Kidney epithelial cell (primary cell): ENCODE data around the genes SPTSSA and EAPP.

DNA sequence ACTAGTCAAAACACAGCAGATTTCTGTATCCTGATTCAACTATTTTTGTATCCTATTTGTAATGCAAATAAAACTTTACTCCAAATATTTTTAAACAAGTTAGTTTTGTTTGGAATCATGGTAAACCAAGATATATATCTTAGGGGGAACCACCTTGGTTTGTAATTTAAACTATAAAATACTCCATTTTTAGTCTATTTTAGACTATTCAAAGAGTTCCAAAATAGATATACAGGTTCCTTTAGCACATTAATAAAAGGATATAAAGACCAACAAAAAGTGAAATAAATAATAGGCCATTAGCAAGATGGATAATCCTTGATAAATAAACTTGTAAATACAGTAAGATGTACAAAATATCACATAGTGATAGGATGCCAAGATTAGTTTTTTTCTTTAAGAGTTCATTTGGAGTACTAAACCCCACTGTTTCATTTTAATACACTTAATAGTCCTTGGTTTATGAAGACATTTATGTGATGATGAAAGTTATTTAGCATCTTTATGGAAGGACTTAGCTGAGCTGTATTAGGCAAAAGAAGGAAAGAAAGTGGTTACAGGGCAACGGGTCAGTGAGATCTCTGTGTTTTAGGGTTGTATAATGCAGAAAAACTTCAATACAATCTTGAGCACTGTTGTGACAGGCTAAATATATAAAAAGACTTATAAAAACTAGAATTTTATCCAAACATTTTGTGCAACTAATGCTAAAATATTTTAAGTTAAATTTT is 20.0 kb downstream of the COCH start:
- RAMPAGE, long total RNA = no peak
- RRBS = no CpG with 5 or more reads among the region's 1 CpG

GRCh38 chr14:30995938-30996277 is 29.5 kb upstream of the AP4S1 start:
- RAMPAGE, long total RNA = no peak
- RRBS = no CpG with 5 or more reads among the region's 3 CpGs

GRCh38 chr14:31033657-31034245 is 7.6 kb upstream of the STRN3 start:
- RAMPAGE, long total RNA = no peak

DNA sequence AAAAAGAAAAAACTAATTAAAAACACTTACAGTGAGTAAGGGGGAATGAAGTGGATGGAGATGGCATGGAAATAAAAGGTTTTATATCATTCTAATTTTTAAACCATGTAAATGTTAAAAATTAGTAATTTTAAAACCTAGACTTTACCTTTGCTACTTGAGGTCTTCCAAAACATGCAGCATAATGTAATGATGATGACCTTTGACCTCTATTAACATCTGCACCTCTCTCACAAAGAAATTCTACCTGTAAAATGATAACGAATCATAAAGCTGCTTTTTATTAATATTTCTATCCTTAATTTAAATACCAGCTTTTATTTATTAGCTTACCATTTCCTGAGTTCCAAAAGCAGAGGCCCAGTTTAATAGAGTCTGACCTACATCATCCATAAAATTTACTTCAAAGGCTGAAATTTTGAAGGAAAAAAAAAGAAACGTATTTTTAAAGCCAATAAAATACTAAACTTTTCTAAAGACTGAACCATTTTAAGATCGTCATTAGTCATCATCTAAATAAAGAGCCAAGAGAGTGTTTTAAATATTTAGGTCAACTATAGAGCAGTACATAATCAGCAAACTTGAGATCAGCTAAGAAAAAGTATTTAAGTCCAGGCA is 35.8 kb downstream of the HECTD1 start:
- RAMPAGE, long total RNA = no peak
- RRBS = no CpG with 5 or more reads among the region's 3 CpGs

DNA sequence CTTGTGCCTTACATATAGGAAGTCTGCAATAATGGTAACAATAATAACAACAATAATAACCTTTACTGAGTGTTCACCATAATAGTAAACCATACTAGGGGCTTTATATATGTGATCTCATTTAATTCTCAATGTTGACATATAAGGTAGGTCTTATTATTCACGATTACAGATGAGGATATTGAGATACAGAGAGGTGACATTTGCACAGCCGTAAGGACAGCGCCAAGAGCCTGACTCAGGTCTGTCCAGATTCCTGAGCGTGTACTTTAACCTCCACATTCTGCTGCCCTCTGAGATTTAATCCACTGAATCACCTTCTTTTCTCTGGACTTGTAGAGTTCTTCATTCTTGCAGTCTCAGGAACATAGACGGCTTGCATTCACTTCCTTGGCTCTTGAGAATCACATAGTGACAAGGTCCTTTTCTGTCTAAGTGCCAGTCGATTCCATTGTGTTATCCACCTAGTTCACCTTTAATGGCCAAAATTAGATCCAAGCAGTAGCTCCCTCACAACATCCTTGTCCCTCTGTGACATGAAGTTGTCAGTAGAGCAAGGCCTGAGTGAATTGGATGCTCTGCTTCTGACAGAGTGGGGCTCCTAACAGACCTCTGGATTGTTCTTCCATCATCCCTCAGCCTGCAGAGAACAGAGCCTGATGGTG is 141.0 kb upstream of the ARHGAP5 start:
- RAMPAGE, long total RNA = no peak
- RRBS = no CpG with 5 or more reads among the region's 6 CpGs

DNA sequence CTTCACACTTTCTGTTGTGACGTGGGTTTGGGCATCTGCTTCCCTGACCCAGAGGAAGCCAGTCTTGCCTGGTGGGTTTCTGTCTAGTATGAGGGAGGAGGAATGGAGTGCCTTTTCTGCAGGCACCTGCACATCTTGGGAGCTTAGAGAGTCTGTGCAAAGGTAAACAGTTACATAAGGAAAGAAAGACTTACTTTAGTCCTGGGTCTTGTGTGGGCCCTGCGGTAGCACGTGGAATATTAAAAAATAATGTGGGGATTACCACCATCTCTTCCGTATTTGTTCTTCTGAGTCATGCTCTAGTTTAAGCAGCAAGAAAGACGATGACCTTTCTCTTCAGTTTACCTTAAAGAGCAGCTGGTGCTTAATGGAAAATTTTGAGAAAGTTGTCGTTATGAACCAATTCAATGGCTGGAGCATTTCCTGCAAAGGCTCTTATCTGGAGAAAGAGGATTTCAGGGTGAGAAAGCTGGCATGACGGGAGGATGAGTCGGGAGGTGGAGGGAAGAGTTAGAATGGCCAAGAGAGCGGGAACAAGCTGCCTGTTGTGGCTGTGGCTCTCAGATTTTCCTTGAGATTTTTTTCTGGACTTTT is 70.5 kb upstream of the ARHGAP5 start:
- RAMPAGE, long total RNA = no peak
- RRBS = no CpG with 5 or more reads among the region's 9 CpGs

DNA sequence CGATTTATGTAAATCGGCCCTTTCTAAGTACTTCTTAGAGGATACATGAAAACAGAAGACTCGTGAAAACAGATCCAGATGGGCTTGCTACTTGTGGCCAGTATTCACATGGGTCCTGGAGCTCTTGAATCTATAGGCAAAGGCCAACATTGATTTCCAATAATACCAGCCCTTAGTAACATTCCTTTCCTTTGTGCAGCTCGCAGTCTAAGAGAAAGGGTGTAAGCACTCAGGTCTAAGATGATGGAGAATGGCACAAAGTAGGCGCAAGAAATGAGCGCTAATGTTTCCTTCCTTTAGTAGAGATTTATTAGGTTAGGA is 125.3 kb downstream of the ARHGAP5 start:
- RAMPAGE, long total RNA = no peak
- RRBS = no CpG with 5 or more reads among the region's 6 CpGs

DNA sequence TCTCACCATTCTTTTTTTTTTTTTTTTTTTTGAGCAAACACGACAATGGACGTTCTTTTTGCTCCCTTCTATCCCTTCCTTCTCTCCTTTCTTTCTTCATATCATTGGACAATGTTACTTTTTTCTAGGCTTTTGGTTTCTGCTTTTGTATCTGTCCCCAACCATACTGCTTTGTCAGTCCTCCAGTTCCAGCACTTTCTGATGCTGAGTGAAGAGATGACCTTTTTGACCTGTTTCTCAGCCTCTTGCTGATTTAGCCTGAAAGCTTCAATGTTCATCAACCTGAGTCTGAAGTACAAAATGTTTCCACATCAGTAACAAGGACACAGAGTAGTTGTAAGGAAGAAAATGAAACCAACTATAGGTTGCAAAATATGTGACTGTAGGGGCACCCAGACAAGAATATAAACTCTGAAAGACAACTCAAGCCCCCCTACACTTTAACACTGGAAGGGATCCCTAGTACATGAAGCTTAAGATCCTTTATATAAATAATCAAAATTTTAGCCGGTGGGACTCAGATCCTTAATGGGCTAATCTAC is 25.2 kb upstream of the AKAP6 start:
- RAMPAGE, long total RNA = no peak
- RRBS = no CpG with 5 or more reads among the region's 3 CpGs

DNA sequence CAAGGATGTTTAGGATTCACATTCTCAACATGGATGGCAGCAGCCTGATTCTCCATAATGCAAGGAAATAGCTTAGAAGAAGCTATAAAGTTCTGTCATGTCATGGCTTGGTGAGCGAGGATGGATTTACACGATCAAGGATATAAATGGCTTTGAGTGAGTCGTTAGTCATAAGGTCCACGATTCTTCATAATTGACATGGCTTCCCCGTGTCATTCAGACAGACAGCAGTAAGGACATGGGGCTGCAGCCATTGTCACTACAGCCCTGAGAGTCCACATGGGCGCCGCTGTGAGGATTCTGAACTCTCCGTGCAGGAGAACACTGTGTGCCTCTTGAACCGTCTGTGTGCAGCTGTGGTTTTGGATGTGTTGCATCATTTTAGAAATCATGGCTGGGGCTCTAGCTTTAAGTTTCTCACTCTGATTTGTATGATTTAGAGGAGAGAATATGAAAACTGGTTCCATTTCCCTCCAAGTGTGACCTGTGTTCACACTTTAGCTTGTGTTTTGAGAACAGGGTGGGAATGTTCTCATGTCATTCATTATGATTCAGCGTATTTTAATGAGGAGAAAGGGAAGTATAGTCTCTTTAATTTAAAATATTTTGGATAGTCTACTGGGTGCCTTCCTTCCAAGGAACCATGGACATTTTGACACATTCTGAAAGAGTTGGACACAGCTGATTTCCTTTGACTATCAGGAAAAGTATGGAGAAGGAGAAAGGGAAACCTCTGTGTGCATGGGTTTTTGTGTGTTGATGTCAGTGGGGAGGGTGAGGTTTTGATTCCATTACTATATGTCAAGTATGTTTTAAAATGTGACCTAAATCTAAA is 47.3 kb downstream of the NPAS3 start:
- RAMPAGE, long total RNA = no peak
- RRBS = no CpG with 5 or more reads among the region's 10 CpGs

- RAMPAGE, long total RNA = no peak
- RRBS = no CpG with 5 or more reads among the region's 9 CpGs
Observed at GRCh38 chr14:32986614-32987305, 48.1 kb downstream of the NPAS3 start.

DNA sequence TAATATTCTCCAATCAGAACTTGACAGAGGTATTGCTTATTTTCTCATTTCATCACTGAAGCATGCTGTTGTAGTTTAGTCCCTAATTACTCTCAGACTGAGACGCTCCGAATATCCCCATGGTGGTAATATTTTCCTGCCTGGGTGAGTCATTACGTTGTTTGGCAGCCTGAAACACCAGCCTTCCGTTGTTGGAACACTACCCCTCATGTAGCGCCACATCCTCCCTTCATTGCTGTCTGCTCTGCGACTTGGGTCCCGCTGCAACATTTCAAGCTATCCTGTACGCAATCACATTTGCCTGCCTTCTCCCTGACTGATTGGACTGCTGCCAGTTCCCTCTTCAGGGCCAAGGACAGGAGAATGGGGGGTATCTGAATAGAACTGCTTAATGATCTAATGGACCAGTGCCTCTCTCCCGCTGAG is 369.1 kb downstream of the NPAS3 start:
- RAMPAGE, long total RNA = no peak
- RRBS = no CpG with 5 or more reads among the region's 9 CpGs

DNA sequence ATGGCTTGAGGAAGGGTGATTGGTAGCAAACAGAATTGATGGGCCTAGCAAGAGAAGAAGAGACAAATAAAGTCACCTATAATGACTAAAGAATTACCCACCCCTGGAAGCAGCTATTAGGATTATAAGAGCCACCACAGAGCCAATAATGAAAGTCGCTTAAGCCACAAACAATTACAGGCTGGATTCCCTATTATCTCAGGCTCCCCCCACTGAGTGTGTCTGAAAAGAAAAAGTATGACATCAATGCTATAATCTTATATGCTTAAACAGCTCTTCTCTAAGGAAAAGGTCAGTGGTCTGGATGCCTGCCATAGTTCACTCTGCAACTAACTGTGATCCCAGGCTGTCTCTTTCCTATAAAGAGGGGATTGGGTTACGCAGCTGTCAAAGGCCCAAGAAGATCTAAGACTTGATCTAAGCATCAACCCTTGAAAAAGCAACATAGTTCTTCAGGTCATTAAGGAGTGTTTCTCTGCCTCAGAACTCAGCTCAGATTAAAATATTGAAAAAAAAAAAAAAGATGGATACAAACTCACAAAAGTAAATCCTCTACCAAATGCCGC is 18.0 kb downstream of the EGLN3 start:
- RAMPAGE, long total RNA = no peak
- RRBS = no CpG with 5 or more reads among the region's 3 CpGs

DNA sequence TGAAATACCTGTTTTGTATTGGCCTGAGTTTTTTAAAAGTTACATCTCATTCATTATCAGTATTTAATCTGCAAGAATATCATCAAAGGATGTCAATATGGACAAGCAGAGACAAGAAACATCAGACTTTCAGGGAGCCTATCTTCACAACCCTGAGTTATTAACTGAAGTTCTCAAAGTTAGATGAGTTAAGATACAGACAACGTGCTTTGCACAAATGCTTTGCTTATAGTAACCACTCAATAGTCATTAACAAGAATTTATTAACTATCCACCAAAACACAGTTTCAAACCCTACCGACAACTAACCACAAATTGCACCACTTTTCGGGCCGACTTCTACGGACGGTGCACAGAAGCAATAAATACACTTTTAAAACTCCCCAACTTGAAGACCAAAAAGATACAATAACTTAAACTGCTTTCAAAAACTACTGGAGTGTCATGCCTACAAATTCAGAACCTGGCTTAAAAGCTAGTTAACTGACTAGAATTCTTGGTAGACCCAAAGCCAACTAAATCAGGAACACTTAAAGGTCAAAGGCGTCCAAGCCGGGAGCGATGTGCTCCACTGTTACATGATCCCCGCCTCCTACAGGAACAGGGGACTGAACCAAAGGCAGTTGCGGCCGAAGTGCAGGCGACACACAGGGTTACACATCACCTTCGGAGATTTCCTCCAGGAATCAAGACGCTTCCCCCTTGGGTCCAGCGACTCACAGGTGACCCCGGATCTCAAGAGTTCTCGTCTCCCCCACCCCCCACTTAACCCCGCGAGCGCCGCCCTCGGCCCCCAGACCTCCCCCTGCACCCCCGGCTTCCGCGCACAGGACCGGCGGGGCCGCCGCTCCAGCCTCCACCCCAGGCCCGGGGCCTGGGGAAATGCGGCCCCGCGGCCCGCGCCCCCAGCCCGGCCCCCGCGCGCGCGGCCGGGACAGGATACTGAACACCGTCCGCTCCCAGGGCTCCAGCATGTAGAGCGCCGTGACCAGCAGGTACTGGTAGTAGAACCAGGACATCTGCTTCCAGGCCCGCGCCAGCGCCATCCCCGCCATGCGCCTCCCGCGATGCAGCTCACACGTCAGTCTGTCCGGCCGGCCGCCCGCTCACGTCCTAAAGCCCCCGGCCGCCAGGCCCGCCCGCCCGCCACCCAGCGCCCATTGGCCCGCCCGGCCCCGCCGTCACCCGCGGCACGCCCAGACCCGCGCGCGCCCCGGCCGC is at the start of gene SPTSSA:
Gene SPTSSA, minus strand, starts transcription at position 1,088 of the 1,221 bp plus-strand sequence.
- RAMPAGE, long total RNA = no peak
- RRBS = under 1% methylated on average over 34 of the region's 79 CpGs

DNA sequence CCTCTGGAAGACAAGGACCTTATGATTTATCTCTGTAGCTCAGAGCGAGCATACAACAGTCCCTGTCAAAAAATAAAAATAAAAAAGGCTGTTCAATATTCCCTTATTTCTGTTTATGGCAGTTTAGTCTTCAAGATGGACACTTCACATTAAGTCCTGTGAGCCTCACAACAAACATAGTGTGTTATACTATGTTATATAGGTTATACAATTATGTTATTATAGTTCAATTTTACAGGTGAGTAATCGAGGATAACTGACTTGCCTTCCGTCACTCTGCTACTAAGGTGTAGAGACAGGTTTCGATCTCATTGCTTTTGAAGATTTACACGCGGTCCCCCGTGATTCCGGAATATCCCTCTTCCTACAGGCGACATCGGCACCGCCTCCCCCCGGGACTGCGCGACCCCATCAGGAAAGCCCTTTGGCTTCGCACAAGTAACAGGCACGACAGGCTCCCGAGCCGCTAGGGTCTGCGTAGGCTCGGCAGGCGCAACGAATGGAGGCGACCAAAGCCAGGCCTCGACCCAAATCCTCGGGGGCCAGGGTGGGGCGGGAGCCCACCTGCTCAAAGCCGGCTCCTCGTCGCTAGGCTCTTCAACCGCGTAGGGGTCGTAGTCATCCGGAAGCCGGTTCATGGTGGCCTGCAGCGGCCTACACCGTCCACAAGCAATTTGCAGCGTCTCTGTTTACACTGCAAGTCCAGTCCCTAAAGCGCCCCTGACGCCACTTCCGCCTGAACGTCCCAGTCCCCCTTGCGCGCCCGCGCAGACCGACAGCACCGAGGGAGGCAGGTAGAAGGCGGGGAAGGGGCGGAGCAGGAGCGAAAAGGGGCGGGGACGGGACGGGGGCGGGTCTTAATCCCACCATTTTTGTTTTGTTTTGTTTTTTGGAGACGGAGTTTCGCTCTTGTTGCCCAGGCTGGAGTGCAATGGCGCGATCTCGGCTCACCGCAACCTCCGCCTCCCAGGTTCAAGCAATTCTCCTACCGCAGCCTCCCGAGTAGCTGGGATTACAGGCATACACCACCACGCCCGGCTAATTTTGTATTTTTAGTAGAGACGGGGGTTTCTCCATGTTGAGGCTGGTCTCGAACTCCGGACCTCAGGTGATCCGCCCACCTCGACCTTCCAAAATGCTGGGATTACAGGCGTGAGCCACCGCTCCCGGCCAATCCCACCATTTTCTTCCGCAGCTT is at the start of gene EAPP:
Gene EAPP, minus strand, starts transcription at position 711 of the 1,198 bp plus-strand sequence.
- RAMPAGE, long total RNA = start-site peak on the minus strand centred at position 703 of the sequence, 64 bp wide, 1,385 and 756 reads in 2 replicates
- RRBS = no CpG with 5 or more reads among the region's 74 CpGs

DNA sequence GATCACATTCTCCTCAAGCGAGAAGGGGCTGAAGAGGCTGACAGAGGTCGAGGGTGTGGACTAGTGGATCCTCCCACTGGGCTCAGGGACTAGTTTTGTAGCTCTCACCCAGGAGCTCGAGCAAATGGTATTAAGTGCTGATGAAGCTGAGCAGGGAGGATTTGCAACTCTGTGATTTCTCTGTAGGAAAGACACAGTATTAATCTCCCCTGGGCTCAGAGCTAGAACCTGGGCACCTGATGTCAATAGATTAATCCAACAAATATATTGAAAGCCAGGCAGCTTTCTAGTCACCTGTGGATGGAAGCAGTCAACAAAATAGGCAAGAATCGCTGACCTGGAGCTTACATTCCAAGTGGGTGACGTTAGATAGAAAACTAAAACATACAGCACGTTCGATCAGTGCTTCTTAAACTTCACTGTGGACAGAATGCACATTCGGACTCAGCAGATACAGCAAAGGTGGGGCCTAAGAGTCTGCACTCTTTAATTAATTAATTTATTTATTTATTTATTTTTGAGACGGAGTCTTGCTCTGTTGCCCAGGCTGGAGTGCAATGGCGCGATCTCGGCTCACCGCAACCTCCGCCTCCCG is 15.3 kb upstream of the EAPP start:
- RAMPAGE, long total RNA = no peak
- RRBS = no CpG with 5 or more reads among the region's 15 CpGs

DNA sequence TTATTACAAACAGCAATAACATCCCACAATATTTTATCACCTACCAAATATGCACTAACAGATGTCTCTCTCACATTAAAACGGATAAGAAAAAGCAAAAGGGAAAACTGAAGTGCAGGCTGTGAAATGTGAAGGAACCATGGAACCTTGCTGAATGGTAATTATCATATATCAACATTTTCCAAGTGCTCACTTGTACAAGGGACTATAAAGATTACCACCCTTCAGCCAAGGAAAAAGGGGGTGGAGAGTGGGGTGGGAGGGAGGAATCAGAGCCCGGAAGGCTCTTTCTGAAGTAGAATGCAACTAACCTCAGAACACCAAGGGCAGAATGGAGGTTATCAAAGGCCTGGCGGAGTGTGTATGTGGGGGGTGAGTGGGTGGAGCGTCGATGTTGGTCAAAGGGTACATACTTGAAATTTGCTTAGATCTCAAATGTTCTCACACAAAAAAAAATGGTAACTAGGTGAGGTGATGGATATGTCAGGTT is 1.2 kb downstream of the SNX6 start:
- RAMPAGE, long total RNA = no peak
- RRBS = no CpG with 5 or more reads among the region's 5 CpGs

- RAMPAGE, long total RNA = no peak
- RRBS = no CpG with 5 or more reads among the region's 5 CpGs
Observed at GRCh38 chr14:34682629-34683193, 31.7 kb downstream of the CFL2 start.

GRCh38 chr14:34783730-34784018 is 69.3 kb upstream of the CFL2 start:
- RAMPAGE, long total RNA = no peak
- RRBS = no CpG with 5 or more reads among the region's 4 CpGs

DNA sequence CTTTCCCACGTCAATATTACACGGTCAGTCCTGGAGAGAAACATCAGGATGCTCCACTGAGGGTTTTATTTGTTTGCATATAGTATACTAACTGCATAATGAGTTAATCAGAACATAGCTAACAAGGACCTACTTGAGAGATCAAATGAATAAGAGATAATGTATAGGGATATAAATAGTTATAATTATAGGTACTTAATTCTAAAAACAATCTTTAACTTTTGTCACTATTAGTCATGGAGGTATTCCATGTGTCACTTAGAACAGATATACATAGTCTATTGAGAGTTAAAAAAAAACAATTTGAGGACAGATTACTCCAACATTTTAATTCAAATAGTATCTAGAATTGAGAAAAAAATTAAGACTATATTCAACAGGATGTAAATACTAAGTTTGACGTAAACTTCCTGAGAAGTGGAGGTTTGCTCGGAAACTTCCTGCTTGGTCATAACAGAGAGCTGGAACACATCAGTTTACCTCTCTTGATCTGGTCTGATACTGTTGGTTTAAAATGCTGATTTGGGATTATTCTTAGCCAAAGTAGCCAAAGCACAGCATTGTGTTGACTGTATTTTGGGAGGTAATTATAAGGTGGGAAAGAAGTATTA is 52.5 kb upstream of the SRP54 start:
- RAMPAGE, long total RNA = no peak
- RRBS = no CpG with 5 or more reads among the region's 4 CpGs

GRCh38 chr14:34981313-34981739 is 1.5 kb upstream of the SRP54 start:
- RAMPAGE, long total RNA = no peak
- RRBS = no CpG with 5 or more reads among the region's 11 CpGs